OVCAR3 (cell line): ENCODE measurements around a stretch of chr9.

GRCh38 chr9:4155075-4155899 lies 144.6 kb downstream of the GLIS3 start:
- RRBS: no CpG with 5 or more reads among the region's 15 CpGs

- RRBS: no CpG with 5 or more reads among the region's 8 CpGs
Observed at GRCh38 chr9:4277624-4278225, 22.1 kb downstream of the GLIS3 start.

DNA sequence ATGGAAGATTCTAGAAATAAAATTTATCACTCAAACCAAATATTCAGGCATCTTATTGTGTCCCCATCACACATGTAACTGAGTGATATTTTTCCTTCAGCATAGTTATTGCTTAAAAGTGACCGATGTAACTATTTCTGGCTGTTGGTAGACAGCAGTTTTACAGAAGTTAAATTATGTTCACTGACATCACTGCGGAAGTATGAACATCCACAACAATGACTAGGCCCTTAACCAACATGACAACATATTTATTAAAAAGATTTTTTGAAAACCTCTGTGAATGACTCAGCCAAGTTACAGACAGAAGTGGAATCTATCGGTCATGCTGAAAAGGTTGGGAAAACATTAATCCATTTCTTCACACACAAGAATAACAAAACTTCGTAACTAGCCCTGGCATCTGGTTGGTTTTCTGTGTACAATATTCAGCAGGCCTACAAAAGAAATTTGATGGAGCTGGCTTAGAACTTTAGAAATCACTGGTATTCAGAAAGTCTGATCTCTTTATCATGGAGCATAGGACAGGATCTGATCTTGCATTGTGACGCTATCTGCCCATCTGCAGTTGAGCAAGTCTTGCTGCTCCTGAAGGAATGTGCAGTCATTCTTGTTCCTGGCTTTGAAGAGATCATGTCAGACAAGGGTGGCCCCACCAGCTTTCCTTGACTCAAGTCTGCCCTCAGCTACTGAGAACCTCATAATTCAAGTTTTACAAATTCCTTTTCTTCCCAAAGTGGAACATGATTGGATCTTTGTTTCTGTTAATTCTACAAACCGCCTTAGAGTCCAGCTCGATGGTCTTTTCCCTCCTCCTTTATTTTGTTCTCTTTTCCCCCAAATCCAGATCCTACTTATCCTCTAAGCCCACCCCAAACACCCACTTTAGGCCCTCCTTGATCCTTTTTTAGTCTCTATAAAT lies 6.4 kb downstream of the GLIS3 start:
- RRBS: no CpG with 5 or more reads among the region's 7 CpGs

DNA sequence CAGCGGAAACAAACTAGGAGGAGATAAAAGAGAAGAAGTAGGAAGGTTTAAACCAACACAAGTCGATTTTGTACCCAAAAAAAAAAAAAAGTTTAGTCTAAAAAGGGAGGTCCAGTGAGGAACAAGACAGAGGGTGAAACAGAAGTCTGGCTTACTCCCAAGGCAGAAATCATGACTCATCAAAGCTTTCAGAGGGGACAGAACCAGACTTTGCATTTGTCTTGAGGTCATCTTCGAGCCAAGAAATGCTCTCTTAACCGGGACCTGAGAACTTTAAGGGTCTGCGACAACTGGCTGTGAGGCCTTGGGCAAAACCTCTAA lies 2.9 kb downstream of the GLIS3 start:
- RRBS: 28% methylated on average over 2 of the region's 5 CpGs

DNA sequence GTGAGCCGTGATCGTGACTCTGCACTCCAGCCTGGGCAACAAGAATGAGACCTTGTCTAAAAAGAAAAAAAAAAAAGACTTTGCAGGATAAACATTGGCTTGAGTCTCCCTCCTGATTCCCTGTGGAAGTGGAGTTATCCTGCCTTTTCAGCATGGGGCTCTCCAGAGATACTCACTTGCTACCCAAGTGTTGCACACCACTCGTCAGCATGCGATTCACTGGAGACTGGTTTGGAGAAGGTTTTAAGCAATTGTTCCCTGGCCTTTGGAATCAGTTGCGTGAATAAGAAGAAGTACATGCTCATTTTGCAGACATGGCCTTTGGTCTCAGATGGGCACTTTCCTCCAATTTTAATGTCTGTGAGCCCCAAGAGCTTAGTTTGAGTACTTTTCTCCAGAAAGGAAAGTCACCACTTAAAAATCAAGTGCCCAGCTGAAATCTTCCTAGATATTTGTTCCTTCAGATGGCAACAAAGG lies 2.5 kb downstream of the SLC1A1 start:
- RRBS: no CpG with 5 or more reads among the region's 5 CpGs

- RRBS: no CpG with 5 or more reads among the region's 1 CpG
Observed at GRCh38 chr9:4497959-4498433, 7.7 kb downstream of the SLC1A1 start.

DNA sequence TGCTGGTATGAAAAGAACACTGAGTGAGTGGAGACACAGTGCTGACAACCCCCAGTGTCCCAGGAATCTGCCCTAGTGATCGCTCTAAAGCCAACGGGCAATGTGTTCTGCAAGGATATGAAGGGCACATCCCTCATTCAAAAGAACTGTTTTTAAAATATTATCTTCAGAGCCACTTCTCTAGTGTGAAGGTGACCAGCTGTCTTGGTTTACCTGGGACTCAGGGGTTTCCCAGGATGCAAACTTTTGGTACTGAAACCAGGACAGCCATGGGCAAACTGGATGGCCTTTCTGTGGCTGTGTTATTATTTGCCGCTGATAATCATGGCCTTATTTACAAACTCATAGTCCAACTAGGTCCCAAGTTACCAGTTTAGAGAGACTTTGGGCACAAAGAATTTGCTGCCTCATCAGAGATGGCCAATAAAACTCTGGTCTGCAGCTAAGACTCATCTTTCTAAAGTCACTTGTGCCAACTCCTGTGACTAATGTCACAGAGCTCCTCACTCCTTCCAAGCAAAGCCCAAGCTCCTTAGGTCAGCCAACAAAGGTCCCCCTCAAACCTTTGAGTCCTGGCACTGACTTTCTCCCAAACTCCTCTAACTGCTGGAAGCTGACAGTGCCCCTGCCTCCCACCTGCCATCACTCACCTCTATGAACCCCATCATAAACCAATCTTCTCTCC lies 47.5 kb upstream of the PLPP6 start:
- RRBS: no CpG with 5 or more reads among the region's 3 CpGs

DNA sequence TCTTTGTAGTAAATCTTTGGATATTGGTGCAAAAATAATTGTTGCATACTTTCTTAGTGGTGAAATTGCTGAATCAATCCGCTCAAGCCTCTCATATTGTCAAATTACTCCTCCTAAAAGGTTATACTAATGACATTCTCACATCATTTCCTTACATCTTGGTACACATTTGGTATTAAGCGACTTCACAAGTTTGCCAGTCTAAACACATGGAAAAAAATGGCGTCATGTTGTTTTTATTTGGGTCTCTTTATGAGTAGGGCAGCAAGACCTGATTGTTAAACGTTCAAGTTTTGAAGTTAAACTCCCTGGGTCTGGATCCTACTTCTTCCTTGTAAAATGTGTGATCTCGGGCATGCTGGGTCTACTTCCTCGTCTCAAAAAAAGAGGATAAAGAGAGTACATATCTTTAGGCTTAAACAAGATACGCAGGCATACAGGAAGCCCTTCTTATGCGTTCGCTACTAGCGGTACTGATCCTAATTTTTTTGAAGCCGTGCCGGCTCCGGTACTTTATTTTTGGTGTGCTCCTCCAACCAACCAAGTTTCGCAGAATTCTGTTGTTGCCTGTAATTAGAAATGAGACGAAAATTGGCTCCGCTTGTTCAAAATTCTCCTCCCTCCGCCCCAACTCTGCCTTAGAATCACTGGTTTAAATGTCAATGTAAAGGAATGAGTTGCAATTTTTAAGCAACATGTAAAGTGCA lies 617 bp upstream of the CDC37L1 start:
- RRBS: no CpG with 5 or more reads among the region's 17 CpGs

GRCh38 chr9:4739558-4739843 lies 1.5 kb downstream of the AK3 start:
- RRBS: no CpG with 5 or more reads among the region's 13 CpGs

DNA sequence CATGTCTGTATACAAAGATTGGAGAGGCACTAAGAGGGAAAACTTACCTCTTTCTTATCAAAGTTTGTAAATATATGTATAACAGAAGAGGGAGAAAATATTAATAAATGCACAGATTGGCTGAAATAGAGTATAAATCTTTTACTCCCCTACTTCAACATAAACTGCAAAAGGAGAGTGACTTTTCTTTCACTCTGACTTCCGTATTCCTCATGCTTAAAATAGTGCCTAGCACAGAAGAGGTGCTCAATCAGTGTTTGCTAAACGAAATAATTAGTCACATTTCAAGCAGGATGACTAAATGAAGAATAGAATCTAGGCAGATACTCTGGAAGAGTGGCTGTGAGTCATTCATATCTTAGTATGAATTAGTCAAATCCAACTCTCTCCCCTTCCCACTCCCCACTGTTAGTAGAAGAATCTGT lies 4.8 kb downstream of the CD274 start:
- RRBS: no CpG with 5 or more reads among the region's 2 CpGs

GRCh38 chr9:5630268-5630662 lies 1.4 kb downstream of the RIC1 start:
- RRBS: no CpG with 5 or more reads among the region's 4 CpGs

DNA sequence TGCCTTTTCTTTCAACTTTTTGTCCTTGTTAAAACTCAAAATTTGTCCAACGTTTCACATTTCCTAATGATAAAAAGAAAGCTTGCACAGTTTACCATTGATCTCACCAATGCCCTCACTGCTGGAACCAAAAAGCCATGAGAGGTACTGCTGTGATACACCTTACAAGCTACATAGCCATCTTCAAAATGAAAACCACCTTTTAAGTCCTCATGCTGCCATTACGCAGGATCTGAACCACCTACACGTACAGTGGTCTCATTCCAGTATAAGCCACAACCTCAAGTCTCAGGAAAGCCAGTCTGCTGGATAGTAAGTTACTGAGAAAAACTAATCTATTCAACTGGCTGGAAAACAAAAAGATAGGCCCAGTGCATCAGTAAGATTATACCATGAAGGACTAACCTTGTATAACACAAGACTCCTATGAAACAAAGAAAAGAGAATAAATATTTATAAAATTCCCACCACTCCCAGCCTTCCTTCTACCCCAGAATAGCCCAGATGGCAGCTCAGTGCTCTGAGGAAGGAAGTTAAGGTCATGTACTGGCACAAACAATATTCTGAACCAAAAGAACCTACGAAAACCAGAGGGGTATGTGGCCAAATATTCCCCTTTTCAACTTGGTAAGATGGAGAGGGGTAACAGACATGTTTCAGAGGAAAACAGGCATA lies 47.0 kb downstream of the ERMP1 start:
- RRBS: no CpG with 5 or more reads among the region's 4 CpGs

DNA sequence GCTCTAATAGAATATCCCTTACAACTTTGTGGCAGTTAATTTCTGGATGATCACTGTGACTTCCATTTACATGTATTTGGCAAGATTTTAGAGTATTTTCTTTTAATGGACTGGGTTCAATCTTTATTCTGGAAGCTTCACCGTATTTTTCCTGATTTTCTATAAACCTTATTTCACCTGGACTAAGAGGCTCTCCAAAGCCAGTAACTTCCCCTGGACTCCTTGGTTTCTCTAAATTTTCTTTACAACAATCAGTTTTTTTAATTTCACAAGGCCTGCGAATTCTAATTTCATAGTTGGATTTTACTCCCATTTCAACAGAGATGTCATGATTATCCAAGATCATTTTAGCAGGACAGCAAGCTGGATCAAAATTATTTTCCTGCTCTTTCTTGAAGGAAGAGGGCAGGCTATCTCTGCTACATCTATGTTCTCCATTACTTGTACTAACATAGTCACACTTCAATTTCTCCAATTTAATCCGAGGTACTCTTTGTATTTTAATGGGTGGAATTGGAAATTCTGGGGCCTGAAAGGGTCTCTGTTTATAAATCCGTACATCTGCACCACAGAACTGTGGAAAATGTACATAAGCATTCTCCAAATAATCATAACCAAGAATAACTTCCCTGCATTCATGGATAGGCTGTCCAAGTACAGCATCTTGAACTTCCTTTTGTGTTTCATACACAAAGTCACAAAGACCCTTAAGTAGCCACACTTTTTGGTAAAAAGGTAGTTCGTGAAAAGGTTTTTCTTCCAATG lies 39.9 kb downstream of the KIAA2026 start:
- RRBS: no CpG with 5 or more reads among the region's 5 CpGs

- RRBS: no CpG with 5 or more reads among the region's 4 CpGs
Observed at GRCh38 chr9:6217894-6218719, 2.5 kb downstream of the IL33 start.

GRCh38 chr9:6646294-6646654 lies 745 bp upstream of the GLDC start:
- RRBS: no CpG with 5 or more reads among the region's 13 CpGs

- RRBS: 7% methylated on average over 7 of the region's 29 CpGs
Observed at GRCh38 chr9:6680485-6681142, 35.1 kb upstream of the GLDC start.

- RRBS: no CpG with 5 or more reads among the region's 4 CpGs
Observed at GRCh38 chr9:7935542-7936038, 136.0 kb upstream of the DMAC1 start.

- RRBS: no CpG with 5 or more reads among the region's 2 CpGs
Observed at GRCh38 chr9:8958362-8958627, 1158.7 kb upstream of the DMAC1 start.

GRCh38 chr9:13586608-13587160 lies 307.2 kb upstream of the MPDZ start:
- RRBS: no CpG with 5 or more reads among the region's 6 CpGs